Bronchial lymph node (tissue), 1 donor: Measurements from ENCODE around the gene PINK1.

DNA sequence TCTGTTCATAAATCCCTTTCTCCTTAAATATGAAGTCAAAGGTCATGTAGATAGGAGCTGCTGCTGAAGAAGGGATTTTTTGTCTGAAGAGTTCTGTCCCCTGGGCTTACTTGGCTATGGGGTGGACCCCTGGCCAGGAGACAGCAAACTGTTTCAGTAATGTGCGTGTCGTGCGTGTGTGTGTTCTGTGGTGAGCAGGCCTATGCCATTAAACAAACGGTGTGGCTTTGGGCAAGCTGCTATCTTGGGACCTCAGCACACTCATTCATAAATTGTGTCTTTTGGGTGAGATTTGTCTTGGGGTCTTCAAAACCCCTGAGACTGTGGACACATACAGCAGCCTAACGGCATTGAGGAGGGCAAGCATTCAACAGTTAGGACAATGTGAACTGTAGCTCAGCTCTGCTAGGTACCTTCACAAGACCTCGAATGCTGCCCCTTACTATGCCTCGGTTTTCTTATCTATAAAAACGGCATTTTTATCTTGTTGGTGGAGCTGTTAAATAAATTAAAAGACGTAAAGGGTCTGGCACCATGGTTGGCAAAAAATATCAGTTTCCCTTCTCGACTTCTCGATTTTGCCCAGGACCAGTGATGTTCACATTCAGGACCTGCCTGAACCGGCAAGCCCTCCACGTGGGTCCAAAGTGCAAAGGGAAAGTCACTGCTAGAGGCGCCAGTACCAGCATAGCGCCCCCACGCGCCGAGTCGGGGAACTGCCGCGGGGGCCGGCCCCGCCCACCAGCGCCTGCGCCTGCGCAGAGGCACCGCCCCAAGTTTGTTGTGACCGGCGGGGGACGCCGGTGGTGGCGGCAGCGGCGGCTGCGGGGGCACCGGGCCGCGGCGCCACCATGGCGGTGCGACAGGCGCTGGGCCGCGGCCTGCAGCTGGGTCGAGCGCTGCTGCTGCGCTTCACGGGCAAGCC, at the start of gene PINK1:
Gene PINK1 (plus strand): TSS at position 761 of the 925 bp plus-strand sequence.
- PRO-cap, result unidirectional peak, plus-strand start at position 781 of the sequence

DNA sequence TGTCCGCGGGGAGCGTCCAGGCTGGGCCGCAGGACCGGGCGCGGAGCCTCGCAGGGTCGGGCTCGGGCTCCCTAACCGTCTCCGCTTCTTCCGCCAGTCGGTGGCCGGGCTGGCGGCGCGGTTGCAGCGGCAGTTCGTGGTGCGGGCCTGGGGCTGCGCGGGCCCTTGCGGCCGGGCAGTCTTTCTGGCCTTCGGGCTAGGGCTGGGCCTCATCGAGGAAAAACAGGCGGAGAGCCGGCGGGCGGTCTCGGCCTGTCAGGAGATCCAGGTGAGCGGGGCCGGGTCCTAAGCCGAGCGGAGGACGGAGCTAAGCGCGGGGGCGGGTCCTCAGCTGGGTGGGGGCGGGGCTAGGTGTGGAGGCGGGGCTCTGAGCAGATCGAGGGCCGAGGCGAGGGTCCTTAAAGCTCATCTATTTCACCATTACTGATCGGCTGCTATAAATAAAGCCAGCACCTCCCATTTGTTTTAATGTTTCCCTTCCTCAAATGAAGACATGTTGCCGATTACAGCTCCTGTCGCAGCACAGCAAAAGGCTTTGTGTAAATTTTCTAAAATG, 488 bp downstream of the PINK1 start:
- PRO-cap, result bidirectional peak, plus-strand start at position 374 of the sequence, minus-strand start at position 300 of the sequence

- PRO-cap, result no peak
These were observed 6.5 kb downstream of the PINK1 start for GRCh38 chr1:20639717-20640236.

- PRO-cap, result no peak
These were observed 460 bp upstream of the HP1BP3 start for GRCh38 chr1:20787622-20787911.

DNA sequence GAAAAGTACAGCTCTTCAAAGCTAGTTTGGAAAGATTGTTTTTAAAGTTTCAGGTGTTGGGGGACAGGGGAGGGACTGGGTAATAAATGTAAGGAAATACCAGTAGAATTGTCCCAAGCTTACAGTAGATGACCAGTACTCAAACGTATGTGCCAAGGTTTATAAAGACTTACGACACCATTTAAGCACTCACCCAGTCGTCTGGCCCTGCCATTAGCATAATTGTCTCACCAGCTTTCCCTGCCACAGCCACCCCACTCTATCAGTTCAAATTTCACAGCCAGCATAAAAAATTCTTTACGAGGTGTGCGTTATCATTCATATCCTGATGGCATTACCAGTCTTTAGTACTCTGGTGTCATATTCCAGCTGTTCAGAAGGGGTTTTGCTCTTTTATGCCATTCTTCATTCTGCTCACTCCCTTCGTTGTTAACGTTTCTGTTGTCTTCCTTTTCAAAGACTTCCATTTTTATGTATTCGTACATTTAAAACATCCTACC, 855 bp upstream of the HP1BP3 start:
- PRO-cap, result no peak

DNA sequence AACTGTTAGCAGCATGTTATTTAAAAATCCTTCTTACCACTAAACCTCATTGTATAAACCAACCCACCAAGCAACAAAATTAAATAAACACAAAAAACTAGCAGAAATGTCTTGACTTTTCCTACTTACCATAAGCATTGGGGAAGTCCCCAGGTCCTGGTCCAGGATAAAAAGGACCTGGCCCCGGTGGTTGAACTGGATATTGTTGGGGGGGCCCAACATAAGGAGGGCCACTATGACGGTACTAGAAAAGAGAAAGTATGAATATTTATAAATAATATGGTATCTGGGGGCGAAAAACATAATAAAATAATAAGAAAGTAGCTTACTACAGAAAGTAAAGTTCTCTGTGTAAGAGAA, 193.1 kb upstream of the HP1BP3 start:
- PRO-cap, result no peak

DNA sequence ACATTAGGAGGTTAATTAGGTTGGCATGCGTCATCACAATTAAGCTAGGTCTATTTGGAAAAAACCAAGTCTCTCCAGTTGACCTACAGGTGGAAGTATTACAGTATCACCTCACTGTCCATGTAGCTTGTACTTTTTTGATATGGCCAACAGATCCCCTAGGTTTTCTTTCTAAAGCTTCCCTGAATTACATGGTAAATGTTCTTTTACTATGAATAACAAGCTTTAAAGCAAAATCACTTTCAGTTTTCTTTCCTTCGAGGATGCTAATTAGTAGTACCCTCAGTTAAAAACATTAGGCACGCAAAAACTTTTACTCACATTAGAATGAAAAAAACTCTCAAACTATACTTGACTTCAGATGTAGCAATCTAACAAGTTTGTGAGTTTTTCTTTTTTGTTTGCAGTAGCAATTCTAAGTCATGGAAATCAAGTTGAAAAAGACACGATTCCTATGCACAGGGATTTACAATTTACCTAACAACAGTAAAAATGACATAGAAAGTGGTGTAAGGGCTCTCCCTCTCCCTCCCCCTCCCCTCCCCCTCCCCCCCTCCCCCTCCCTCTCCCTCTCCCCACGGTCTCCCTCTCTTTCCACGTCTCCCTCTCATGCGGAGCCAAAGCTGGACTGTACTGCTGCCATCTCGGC, 153.9 kb downstream of the EIF4G3 start:
- PRO-cap, result unidirectional peak, plus-strand start at position 77 of the sequence

GRCh38 chr1:21174582-21175342, 1.9 kb downstream of the EIF4G3 start:
- PRO-cap, result no peak

DNA sequence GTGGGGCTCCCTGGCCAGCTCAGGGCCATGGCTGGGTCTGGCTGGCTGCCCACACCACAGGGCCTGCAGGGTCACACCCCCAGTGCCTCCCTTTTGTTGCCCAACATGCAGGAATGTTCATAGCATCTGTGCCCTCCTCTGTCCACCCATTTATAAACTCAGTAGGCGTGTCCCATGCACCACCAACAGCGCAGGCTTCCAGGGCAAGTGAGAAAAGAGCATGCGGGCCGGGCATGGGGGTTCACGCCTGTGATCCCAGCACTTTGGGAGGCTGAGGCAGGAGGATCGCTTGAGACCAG, 20.9 kb upstream of the ECE1 start:
- PRO-cap, result no peak

GRCh38 chr1:21312850-21313784, 22.9 kb upstream of the ECE1 start:
- PRO-cap, result no peak

GRCh38 chr1:21324373-21325234, 34.3 kb upstream of the ECE1 start:
- PRO-cap, result bidirectional peak, plus-strand start at chr1:21324645, minus-strand start at chr1:21324519

DNA sequence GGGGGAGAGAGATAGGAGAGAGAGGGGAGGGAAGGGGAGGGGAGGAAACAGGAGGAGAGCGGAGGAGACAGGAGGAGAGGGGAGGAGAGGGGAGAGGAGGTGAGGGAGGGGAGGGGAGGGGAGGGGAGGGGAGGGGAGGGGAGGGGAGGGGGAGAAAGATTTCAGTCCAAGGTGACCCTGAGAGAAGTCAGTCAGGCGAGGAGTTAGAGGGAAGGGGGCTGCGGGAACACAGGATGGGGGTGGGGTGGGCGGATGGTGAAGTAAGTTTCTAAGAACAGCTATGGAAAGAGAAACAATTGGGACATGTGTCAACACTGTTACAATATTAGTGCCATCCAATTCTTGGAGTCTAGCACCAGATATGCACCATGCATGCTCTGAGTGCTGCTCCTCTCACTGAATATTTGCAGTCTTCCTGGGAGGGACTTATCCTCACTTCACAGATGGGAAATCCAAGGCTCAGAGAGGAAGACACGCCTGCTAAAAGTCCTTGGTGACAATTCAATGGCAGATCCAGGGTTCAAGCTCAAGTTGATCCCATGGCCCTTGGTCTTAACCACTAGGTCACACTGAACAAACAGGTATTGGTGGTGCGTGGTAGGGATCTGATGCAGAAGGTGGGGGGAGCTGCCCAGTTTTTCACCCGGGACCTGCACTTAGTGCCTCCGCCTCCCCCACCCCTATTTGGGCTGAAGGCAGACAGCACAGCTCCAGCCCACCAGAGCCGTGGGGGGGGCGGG, 42.5 kb upstream of the ECE1 start:
- PRO-cap, result no peak

GRCh38 chr1:21538228-21538775, 29.1 kb downstream of the ALPL start:
- PRO-cap, result no peak

- PRO-cap, result no peak
These were observed 77.7 kb downstream of the ALPL start for GRCh38 chr1:21586872-21587316.

DNA sequence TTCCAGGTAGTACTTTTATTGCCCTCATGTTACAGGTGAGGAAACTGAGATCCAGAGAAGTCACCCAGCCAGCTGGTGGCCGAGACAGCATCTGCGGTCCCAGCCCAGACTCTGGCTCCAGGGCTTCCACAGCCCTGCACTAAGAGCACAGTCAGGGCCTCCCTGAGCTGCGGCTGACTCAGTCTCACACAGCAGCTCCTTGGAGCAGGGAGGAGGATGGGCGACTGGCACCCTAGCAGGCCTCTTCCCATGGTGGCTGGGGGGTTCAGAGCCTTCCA, 26.8 kb downstream of the RAP1GAP start:
- PRO-cap, result no peak

DNA sequence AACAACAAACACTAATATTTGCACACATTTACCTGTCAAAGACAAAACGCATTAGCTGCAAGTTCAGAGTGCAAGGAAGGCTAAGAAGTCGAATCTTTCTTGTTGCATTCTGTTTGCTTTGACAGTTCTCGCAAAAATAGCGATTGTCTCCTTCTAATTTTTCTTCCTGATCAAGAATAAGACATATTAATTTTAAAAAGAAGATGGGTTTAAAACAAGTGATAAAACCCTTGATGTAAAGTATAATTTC, 34.9 kb downstream of the USP48 start:
- PRO-cap, result no peak

DNA sequence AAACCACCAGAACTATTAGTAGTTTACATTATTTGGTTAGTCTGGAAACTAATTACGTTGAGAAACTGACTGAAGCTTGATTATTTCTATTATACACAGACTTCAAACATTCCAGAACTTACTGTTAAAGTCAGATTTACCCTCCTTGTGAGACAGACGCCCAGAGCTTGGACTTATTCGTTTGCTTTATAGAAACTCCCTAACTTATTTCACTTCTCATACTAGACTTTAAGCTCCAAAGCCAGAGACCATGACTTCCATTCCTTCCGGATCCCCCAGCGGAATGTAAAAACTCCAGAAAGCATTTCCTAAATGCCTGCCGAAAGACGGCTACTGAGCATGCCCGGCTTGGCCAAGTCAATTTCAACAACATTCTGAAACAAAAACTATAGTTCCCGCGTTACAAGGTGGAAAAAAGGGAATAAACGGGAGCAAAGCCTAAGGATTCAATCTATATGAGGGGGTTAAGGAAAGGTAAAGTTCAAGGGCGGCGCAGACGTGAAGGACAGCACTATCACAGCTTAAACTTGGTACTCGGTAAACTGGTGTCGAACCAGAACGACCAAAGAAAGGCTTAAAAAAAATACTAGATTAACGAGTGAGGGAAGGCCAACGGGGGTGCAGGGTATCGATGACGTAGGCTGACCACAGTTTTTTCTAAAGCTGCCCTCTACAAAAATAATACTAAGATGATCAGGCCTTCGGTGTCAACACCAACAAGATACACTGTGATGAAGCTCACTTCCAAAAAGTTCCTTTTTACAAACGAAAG, 1.0 kb downstream of the USP48 start:
- PRO-cap, result unidirectional peak, minus-strand start at position 285 of the sequence; bidirectional peak, plus-strand start at position 687 of the sequence, minus-strand start at position 576 of the sequence

DNA sequence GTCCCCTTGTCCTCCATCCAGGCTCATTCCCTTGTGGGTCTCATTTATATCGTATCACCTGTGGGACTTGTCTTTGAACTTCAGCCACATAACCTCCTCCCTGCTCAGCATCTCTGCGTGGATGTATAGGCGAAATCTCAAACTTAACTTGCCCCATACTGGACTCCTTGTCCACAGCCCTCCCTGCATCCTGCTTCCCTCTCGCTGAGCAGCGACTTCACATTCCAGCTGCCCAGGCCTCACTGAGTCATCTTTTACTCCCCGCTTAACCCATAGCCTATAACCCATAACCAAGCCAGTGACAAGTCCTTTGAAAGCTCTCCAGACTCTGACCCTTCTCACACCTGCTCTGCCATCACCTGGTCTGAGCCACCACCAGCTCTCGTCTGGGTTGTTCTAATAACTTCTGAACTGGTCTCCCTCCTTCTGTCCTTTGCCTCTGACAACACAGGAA, 4.8 kb downstream of the LDLRAD2 start:
- PRO-cap, result no peak

DNA sequence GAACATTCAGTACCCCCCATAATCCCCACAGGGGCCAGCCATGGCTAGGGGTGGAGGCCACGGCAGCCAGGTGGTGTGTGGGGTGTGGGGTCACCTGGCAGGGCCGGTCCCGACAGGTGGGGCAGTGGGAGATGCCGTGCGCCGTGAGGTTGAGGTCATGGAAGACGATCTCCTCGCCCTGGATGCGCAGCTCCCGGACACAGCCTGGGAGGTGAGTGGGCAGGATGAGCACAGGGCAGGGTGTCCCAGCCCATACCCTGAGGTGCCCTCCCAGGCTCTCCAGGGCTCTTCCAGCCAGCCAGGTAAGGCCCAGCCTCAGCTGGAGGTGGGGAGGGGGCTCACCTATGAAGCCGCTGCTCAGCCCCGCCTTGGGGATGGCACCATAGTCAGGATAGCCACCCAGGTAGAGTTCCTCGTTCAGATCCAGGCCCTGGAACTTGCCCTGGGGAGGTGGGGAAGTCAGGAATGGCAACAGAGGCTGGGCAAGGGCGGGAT, 19.1 kb downstream of the LDLRAD2 start:
- PRO-cap, result no peak

GRCh38 chr1:21844075-21844434, 32.0 kb downstream of the LDLRAD2 start:
- PRO-cap, result no peak